ENCODE data around the genes F11 and TRIML1.

- RRBS, 2 experiments: no CpG with 5 or more reads among the region's 7 CpGs
These were observed 112.5 kb upstream of the SORBS2 start for GRCh38 chr4:185924602-185924867.

DNA sequence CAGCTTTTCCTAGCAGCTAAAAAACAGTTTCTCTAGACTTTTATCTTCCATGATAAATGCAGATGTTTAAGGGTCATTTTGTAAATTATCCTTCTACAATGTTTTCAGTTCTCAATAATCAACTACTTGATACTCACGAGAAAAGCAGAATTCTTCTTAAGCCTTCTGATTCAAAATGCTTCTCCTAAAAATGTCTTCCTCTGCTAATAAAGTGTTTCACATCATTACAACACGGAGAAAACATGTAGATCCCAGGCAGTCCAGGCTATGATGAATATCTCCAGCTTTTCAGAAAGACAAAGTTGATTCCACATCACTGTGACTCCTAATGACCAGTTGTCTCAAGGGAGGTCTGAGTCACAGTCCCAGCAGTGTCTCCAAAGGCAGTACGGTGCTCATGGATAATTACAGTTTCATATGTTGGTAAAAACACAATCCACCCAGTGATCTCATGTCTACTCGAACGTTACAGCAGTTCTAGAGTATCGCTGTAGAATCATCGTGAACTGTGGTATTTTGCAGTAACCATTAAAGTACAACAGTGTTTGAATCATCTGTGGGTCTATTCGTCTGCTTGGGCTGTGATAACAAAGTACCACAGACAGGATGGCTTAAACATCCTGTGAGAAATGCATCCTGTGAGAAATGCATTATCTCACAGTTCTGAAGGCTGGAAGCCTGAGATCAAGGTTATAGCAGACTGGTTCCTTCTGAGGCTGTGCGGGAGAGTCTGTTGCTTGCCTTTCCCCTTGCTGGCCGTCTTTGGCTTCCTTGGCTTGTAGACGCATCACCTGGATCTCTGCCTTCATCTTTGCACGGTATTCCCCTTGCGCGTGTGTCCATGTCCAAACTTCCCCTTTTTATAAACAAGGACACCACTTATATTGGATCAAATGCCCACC, 121.1 kb upstream of the SORBS2 start:
- RRBS, 2 experiments: no CpG with 5 or more reads among the region's 14 CpGs

GRCh38 chr4:186039686-186040300, 29.2 kb upstream of the TLR3 start:
- RRBS, 2 experiments: 44 to 56% methylated on average over 3 of the region's 18 CpGs

- RRBS, 2 experiments: no CpG with 5 or more reads among the region's 7 CpGs
These were observed 30.3 kb upstream of the CYP4V2 start for GRCh38 chr4:186160982-186161625.

- RRBS, 2 experiments: no CpG with 5 or more reads among the region's 13 CpGs
These were observed 22.4 kb upstream of the CYP4V2 start for GRCh38 chr4:186168909-186169379.

DNA sequence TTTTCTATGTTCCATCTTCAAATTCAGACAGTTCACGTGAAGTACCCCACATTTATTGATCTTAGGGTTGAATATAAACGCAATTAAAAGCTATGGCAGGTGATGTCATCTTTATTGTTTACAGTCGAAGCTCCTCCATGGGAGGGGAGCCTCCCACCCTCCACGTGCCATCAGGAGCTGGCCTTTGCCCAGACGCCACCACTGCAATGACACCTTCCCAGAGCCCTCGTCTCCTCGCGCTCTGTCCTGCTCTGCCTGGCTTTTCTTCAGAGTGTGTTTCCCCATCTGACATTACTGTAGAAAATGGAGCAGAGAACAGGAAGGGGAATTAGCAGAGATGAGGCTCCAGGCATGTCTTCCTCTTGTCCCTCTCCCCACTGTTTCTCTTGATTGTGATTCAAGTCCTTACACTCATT, 18.8 kb upstream of the CYP4V2 start:
- RRBS, 2 experiments: no CpG with 5 or more reads among the region's 8 CpGs

DNA sequence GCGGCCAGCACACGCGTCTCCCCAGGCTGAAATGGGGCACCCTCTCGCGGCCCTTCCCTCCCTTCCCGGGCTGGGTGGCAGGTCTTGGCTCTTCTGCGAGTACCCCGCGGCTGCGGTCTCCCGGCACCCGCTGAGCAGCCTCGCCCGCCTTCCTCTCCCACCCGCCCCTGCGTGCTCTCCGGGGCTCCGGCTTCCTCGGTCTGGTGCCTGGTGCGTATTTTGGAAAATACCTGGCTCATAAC, 560 bp upstream of the CYP4V2 start:
- RRBS, 2 experiments: 3 to 6% methylated on average over 17 of the region's 20 CpGs

GRCh38 chr4:186195924-186196563, 4.7 kb downstream of the CYP4V2 start:
- RRBS, 2 experiments: no CpG with 5 or more reads among the region's 6 CpGs

DNA sequence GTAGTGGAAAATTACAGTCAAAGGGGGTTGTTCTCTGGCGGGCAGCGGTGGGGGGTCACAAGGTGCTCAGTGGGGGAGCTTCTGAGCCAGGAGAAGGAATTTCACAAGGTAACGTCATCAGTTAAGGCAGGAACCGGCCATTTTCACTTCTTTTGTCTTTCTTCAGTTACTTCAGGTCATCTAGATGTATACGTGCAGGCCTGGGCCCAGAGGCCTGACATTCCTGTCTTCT, 14.7 kb downstream of the KLKB1 start:
- RRBS, 2 experiments: no CpG with 5 or more reads among the region's 5 CpGs

GRCh38 chr4:186265624-186266320, at the start of gene F11:
F11 (plus strand) TSS chr4:186266189.
- RRBS, 2 experiments: no CpG with 5 or more reads among the region's 5 CpGs

DNA sequence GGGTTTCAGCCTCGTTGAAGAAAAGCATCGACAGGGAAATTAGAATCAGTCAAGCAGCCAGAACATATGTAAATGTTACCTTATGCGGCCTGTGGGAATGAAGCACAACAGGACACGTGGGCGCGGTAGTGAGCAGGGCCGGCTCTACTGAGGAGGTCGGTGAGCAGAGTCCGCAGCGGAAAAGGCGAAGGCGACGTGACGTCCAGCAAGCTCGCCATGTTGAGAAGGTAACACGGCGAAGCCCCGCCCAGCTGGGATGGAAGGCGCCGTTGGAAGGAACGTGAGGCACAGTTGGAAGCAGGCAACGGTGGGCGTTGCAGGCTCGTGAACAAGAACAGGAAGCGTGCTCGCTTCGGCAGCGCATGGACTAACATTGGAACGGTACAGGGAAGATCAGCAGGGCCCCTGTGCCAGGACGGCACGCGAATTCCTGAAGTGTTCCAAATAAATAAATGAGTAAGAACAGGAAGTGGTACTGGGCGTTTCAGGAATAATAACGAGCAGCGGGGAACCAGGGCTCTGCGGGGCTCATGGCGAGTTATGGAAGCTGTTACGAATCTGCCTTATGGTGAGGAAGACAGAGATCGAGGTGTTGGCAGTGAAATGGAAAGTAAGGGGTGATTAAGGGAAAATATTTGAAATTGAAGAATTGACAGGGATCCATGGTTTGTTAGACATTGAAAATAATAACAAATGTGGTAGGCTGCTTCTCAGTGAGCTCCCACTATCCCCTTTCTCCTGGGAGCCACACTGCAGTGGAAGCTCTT, 54.4 kb downstream of the MTNR1A start:
- RRBS, 2 experiments: no CpG with 5 or more reads among the region's 39 CpGs

- RRBS, 2 experiments: no CpG with 5 or more reads among the region's 31 CpGs
These were observed 14.8 kb upstream of the MTNR1A start for GRCh38 chr4:186569864-186570775.

- RRBS, 2 experiments: no CpG with 5 or more reads among the region's 5 CpGs
These were observed 61.5 kb upstream of the MTNR1A start for GRCh38 chr4:186616821-186617369.

DNA sequence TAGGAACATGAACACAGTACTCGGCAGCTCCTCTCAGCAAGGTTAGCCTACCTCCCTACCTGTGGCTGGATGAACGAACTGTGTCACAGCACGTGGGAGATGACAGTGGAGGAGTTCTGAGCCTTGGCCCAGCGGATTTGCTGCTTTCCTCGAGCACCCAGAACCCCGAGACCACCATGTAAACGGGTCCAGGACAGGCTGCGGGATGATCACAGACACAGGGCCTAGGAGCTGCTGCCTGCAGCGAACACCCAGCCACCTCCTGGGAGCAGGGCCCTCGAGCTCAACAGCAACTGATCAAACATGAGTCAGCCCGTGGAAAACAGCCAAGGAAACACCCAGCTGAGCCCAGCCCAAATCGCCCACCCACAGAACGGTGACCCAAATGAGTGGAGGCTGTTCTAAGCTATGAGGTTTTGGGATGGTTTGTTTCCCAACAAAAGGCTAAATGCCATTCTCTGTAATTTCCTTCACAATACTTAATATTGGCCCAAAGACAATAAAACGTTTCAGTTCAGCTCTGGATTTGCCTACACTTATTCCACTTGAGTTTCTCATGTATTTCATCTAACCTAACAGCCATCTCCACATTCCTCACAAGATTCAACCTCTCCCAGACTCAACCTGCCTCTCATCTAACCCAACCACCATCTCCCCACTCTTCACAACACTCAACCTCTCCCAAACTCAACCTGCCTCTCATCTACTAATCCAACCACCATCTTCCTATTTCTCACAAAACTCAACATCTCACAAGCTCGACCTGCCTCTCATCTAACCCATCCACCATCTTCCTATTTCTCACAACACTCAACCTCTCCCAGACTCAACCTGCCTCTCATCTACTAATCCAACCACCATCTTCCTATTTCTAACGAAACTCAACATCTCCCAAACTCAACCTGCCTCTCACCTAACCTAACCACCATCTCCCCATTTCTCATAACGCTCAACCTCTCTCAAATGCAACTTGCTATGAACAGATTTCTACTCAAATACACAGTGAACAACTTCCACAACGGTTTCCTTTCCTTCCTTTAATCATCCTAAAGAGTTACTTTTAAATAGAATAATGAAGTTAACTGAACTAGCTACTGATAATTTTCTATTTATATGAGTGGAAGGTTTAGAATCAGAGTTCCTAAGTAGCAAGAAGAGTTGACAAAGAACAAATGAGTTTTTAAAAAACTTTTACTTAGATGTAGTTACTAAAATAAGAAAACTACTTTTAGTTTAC, 29.9 kb downstream of the FAT1 start:
- RRBS, 2 experiments: no CpG with 5 or more reads among the region's 18 CpGs

- RRBS, 2 experiments: no CpG with 5 or more reads among the region's 13 CpGs
These were observed 116.7 kb upstream of the FAT1 start for GRCh38 chr4:186840083-186840939.

DNA sequence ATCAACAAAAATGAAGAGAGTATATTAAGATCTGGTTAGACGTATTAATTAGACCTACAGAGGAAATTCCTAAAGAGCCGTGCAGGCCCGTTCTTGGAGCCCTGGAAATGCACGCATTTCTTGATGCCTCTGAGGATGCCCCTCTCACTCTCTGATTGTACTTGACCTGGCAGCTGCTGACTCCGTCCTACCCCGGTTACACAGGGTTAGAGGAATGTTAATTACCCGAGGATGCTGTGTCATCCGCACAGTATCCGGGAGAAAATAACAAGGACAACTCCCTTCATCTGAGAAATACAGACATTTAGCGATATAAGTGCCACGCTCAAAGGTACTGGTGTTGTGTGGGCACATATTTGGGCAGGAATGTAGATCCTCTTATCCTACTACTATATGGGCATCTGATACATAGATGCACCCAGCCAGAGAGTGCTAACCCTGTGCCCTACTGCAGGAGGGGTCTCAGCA, 404.6 kb upstream of the FAT1 start:
- RRBS, 2 experiments: 26 to 39% methylated on average over 2 of the region's 11 CpGs

GRCh38 chr4:187613504-187614014, 382.0 kb upstream of the ZFP42 start:
- RRBS, 2 experiments: no CpG with 5 or more reads among the region's 37 CpGs

DNA sequence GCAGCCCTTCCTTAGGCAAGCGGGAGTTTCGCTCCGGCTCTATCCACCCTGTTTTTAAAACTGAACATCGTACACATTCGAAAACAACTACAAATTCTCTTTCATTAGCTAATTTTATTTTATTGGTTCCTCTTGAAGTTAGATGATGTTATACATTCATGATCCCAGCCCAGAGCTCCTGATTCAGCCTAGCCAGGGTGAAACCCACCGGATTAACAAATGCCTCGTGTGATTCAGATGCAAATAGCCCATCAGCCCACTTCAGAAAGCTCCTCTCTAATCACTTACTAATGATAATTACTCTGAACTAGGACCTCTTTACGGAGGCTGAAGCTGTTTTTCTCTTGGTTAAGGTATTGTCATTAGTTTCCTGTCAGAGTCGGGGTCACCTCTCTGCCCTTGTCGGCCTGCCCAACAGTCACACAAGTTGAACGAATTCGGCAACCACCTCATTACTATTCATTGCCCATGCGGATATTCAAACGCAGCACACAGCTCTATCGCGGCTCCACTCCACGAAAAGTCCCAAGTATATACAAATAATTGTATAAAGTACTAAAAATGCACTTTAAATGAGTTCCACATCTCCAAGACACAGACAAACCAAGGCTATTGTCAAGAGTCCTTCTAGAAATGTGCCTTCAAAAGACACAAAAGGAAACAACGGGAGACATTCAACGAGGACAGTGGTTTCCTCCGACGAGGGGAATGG, 36.6 kb downstream of the ZFP42 start:
- RRBS, 2 experiments: 98% methylated on average over 3 of the region's 21 CpGs; no CpG with 5 or more reads in 1 of the 2 experiments

DNA sequence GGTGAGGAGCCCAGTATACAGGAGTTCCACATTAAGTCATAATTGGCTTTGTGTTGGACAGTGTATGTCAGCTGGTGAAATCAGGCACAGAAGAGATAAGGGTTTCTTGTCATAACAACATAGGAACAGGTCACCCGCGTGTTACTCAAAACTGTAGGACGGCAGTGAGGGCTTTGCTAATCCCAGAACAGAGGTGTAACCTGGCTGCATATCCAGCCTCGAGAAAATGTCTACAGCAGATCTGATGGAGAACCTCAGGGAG, at the start of gene TRIML1:
TRIML1 (plus strand) TSS at position 109 of the 262 bp plus-strand sequence.
- RRBS, 2 experiments: no CpG with 5 or more reads among the region's 4 CpGs

DNA sequence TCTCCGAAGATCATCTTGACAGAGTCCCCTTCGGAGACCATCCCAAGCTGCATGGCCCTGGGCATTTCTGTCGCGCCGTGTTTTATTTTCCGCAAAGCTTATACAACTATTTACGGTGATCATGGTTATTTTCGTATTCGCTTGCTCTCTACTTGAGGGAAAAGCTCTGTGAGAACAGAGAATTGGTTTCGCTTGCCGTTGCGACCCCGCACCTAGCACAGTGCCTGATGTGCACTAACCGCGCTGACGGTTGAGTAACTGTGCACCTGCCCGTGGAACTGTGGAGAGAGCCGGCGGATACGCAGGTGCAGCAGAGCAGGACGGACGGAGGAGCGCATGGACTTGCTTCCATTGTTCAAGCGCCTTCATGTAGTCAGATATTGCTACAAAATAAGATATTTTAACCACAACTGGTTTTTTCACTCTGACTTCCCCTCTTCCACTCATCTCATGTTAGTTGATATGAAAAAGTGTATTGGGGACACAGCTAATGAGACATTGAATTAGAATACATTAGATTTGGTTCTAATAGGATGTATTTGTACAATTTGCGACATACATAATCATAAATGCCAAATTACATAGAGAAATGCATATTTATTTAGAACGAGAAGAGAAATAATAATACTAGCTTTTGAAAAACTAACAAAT, 416.2 kb downstream of the TRIML1 start:
- RRBS, 2 experiments: no CpG with 5 or more reads among the region's 26 CpGs